Measurements from ENCODE around the genes SLC17A8 and NT5DC3.

GRCh38 chr12:97143037-97143336, 235.9 kb downstream of the NEDD1 start:
- PRO-cap: no peak
- RAMPAGE, long total RNA, 3 experiments: no peak in any of the 3 experiments

DNA sequence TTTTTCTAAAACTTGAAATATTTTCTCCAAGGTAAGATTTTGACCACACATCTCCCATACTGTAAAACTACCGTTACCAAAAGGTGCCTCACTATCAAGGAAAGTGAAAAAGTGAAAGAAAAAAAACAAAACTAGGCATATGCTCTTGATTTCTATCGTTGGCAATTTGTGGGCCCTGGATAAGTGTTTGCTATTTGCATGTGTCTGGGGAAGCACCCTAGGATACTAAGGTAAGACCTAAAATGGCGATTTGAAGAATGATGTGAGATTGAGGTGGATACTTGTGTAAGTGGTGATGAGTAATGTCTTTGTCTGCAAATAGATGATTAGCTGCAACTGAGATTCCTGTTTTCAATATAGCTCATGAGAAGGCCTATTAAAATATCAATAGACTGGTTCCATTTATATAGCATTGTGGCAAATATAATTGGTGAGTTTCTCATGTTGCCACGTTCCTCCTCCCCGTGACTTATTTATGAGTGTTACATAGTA, 261.7 kb downstream of the NEDD1 start:
- PRO-cap: no peak
- RAMPAGE, long total RNA, 3 experiments: no peak in any of the 3 experiments

GRCh38 chr12:99130813-99131488, 485.9 kb downstream of the APAF1 start:
- PRO-cap: no peak
- RAMPAGE, long total RNA, 3 experiments: no peak in any of the 3 experiments

DNA sequence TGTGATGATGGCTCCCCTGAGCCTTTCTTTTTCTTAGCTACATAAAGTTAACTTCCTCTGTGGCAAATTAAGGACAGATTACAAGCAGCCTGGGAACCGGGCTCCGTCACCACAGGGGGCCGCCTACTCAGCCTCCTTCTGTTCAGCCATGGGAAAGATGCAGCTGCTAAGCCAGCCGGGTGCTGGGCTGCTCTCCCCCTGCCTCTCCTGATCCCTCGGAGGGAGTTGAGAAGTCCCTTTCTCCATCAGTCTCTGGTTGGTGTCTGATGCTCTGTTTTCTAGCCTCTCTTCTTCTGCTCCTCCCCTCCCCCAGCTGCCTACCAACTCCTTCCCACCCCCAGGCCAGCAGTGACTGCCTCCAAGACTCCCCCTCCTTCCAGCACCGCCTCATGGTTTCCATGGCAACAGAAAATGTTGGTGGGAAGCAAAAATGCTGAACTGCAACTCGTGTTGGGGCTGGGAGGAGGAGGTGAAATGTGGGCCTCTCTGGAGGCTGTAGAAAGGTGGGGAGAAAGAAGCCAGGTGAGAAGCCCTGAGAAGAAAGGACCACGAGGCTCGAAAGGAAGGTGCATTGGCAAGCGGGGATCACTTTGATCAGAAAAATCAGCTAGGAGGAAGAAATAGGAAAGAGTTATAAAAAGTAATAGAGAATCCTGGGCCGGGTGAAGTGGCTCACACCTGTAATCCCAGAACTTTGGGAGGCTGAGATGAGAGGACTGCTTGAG, 486.8 kb downstream of the APAF1 start:
- PRO-cap: no peak
- RAMPAGE, long total RNA, 3 experiments: no peak in any of the 3 experiments

GRCh38 chr12:99911068-99911357, 73.7 kb downstream of the ANKS1B start:
- PRO-cap: no peak
- RAMPAGE, long total RNA, 3 experiments: no peak in any of the 3 experiments

GRCh38 chr12:99983714-99984156, 1.0 kb downstream of the ANKS1B start:
- PRO-cap: no peak
- RAMPAGE, long total RNA, 3 experiments: no peak in any of the 3 experiments

GRCh38 chr12:100356747-100357478, at the start of gene SLC17A8:
TSS of gene SLC17A8 (plus strand) at chr12:100357074.
- PRO-cap: no peak
- RAMPAGE, long total RNA, 3 experiments: no peak in any of the 3 experiments

DNA sequence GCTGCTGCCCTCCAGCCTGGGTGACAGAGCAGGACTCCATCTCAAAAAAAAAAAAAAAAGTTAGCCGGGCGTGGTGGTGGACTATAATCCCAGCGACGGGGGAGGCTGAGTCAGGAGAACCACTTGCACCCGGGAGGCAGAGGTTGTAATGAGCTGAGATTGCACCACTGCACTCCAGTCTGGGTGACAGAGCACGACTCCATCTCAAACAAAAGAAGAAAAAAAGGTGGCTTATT, 53.5 kb downstream of the SLC17A8 start:
- PRO-cap: no peak
- RAMPAGE, long total RNA, 3 experiments: no peak in any of the 3 experiments

GRCh38 chr12:100431060-100431259, 42.7 kb upstream of the NR1H4 start:
- PRO-cap: no peak
- RAMPAGE, long total RNA, 3 experiments: no peak in any of the 3 experiments

DNA sequence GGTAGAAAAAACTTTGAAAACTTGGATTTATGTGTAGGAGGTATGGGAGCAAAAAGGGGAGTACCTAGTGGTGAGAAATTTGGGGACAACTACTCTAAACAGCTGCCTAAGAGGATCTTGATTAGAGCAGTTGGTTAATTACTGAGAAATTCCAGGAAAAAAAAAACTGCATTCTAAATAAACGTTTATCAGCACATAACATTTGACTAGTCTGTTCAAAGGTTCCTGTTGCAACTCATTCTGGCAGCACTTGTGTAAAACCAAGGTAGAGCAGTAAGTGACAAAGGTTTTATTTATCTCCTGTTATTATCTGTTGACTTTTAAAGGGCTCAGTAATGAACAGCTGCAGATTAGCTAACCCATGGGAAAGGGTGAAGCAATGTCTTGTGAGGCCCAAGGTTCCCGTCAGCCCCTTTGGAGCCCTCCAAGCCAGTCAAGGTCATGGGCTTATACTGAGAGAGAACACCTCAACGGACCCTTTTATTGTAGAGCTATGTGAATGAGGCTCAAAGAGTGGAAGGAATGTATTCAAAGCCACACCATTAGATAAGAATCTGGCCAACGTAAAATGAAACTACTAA, 36.3 kb upstream of the NR1H4 start:
- PRO-cap: no peak
- RAMPAGE, long total RNA, 3 experiments: no peak in any of the 3 experiments

- PRO-cap: no peak
- RAMPAGE, long total RNA, 3 experiments: no peak in any of the 3 experiments
Observed at GRCh38 chr12:100795178-100795969, 798 bp downstream of the ANO4 start.

DNA sequence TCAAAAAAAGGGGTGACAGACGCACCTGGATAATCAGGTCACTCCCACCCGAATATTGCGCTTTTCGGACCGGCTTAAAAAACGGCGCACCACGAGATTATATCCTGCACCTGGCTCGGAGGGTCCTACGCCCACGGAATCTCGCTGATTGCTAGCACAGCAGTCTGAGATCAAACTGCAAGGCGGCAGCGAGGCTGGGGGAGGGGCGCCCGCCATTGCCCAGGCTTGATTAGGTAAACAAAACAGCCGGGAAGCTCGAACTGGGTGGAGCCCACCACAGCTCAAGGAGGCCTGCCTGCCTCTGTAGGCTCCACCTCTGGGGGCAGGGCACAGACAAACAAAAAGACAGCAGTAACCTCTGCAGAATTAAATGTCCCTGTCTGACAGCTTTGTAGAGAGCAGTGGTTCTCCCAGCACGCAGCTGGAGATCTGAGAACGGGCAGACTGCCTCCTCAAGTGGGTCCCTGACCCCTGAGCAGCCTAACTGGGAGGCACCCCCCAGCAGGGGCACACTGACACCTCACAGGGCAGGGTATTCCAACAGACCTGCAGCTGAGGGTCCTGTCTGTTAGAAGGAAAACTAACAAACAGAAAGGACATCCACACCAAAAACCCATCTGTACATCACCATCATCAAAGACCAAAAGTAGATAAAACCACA, 63.6 kb downstream of the SLC5A8 start:
- PRO-cap: no peak
- RAMPAGE, long total RNA, 3 experiments: no peak in any of the 3 experiments

- PRO-cap: no peak
- RAMPAGE, long total RNA, 3 experiments: no peak in any of the 3 experiments
Observed at GRCh38 chr12:101312993-101313863, 33.3 kb downstream of the UTP20 start.

DNA sequence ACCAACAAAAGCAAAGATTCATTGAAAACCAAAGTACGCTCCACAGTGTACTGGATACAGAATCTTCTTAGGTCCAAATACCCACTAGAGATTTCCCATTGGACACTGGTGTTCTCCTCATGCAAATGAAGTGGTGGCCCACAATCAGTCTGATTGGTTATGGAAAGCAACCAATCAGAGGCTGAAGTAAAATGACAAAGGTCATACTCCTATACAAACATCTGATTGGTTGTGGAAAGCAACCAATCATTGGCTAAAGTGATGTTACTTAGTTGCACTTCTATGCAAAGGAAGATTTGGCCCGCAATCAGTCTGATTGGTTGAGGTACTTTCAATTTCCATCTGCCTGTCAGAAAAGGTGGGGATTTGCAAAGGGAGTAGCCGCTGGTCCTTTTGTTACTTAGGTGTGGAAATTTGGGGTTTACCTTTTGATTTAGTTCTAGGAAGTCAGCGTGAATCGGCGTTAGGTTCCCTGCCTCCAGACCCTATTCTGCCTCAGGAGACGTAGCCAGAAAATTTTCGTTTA, 1.3 kb upstream of the WASHC3 start:
- PRO-cap: no peak
- RAMPAGE, long total RNA, 3 experiments: no peak in any of the 3 experiments

GRCh38 chr12:102950265-102951558, 6.8 kb upstream of the ASCL1 start:
- PRO-cap: no peak
- RAMPAGE, long total RNA, 3 experiments: no peak in any of the 3 experiments

GRCh38 chr12:103301955-103302817, 193.6 kb downstream of the C12orf42 start:
- PRO-cap: no peak
- RAMPAGE, long total RNA, 3 experiments: no peak in any of the 3 experiments

DNA sequence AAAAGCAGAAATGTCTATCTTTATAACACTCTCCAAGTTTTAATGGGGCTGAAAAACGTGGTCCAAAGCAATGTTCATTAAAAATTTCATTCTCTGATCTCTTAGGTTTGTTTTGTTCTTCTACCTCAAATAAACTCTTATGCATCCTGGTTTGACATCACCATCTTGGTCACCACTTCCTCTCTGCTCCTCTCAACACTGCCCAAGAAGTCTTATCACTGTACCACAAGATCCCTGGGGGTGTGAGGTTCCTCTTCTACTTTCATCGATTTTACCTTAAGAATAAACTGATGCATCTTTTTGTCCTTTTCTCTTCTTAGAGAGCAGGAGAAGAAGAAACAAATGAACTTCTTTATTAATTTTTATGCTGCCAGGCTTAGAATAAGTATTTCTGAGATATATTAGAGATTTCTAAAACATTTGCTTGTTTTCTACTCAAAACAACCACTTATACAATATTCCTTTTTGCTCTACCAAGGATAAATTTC, 40.3 kb downstream of the C12orf42 start:
- PRO-cap: no peak
- RAMPAGE, long total RNA, 3 experiments: no peak in any of the 3 experiments

DNA sequence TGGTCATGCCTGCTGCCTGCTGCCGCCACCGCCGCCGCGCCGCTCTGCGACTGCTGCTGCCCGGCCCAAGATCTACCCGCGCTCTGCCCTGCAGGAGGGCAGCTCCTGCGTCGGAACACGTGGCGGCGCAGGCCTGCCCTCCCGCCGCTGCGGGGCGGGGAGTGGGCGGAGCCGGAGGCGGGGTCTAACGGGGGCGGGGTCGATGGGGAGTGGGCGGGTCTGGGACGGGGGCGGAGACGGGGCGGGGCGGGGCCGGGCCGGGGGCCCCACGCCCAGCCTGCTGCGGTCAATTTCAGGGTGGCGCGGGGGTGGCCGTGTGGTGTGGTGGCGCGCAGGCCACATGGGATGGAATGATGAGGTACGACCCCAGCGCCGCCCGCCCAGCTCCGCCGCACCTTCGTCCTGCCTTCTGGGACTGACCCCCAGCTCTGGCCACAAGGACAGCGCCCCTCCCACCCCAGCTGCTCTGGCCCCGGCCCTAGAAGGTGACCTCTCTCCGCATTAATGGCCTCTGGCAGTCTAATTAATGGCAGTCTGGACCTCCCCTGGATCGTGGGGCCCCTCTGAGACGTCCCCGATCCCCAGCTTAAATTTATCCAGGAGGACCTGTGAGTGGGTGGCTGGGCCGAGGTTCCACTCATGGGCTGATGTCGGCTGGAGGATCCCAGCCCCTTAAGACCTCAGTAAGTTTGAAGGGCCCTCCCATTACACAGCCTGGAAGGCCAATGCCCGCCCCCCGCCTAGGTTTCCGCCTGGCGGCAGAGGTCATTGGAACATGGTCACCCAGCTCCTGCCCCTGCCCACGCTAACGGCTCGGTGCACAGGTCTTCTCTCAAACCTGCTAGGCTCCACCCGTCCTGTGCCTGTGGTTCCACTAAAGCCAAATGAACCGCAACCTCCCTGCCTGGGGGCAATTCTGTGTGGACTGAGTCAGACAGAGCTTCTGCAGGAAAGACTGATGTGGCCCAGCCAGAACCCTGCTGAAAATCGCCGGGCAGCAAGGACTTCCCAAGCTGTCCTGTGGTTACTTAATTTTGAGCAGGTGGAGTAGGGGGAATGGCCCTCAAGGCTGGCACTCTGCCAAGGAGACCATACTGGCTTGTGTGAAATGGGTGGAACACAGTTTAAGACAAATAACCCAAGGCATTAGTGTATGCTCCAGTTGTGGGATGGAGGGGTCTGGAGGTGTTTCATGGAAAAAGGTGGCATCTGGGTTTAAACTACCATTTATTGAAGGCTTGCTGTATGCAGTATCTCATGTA, at the start of gene NT5DC3:
TSS of gene NT5DC3 (minus strand) at position 85 of the 1,262 bp plus-strand sequence.
- PRO-cap: bidirectional peak, plus-strand start at position 295 of the sequence, minus-strand start at position 85 of the sequence; unidirectional peak, minus-strand start at position 430 of the sequence
- RAMPAGE, long total RNA, 3 experiments: start-site peak on the plus strand in 1 of 3 experiments, centred at position 258 of the sequence, 7 reads per replicate

DNA sequence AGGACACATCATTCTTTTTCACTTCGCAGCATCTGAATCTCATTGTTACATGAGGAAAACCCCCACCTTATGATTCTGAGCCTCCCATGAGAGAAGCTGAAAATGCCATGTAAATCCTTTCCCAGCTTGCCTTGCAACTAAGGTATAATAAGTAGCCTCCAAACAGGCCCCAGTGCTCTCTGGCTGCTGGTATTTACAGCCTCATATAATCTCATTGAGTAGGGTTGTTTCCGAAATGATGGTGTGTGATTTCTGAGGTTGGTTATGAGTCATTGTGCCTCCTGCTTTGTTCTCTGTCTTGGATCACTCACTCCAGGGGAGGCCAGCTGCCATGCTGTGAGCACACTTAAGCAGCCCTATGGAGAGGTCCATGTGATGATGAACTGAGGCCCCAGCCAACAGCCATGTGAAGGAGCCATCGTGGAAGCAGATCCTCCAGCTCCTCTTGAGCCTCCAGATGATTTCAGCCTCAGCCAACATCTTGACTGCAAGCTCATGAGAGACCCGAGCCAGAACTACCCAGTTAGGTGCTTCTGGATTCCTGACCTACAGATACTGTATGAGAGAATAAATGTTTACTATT, 4.9 kb upstream of the HSP90B1 start:
- PRO-cap: no peak
- RAMPAGE, long total RNA, 3 experiments: no peak in any of the 3 experiments

DNA sequence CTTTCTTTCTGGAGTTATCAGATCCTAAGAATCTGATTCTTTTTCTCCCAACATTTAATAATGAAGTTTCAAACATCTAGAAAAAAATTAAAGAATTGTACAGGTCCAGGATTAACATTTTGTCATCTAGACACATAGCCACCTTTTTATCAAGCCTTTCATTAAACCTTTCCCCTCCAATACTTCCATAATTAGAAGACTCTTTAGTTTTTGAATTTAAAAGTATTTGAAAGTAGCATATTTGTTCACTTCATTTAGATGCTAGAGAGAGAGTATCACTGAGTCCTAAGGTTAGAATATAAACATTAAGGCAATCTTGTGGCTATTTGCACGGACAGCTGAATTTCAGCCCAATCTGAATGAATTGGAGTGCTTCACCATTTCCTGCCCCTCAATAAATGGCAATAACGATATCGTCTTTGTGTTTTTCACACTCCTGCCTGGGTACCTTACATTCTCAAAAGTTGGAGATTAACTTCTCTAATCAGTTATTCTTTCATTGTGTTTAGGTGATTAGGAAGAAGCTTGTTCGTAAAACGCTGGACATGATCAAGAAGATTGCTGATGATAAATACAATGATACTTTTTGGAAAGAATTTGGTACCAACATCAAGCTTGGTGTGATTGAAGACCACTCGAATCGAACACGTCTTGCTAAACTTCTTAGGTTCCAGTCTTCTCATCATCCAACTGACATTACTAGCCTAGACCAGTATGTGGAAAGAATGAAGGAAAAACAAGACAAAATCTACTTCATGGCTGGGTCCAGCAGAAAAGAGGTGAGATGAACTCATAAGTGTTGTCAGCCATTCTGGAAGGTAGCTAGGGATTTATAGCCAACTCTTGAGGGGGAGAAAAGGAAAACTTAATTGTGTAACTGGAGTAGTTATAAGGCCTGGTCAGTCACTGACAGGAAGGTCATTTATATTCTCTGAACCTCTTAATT, 12.1 kb downstream of the HSP90B1 start:
- PRO-cap: no peak
- RAMPAGE, long total RNA, 3 experiments: no peak in any of the 3 experiments